ENCODE results near the genes MLEC, ANAPC5, MORN3 and RHOF.

GRCh38 chr12:120686115-120687049 lies 567 bp upstream of the MLEC start:
- RRBS, result 1% methylated on average over 30 of the region's 75 CpGs

DNA sequence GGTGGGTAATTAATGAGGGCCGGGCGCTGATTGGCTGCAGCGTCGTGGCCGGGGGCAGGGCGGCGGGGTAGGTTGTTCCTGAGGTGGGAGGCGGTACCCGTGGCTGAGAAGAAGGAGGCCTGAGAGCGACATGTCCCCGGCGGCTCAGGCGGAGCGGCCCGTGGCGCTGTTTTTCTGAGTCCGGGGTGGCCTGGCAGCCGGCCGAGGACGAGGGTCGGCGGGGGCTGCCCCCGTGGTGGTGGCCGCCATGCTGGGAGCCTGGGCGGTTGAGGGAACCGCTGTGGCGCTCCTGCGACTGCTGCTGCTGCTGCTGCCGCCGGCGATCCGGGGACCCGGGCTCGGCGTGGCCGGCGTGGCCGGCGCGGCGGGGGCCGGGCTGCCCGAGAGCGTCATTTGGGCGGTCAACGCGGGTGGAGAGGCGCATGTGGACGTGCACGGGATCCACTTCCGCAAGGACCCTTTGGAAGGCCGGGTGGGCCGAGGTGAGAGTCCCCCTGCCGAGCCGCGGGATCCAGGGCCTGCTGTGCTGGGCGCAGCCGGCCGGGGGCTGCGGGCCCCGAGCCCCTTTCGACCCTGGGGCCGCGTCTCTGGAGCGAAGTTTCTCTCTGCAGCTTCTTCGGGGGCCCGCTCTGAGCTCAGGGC lies at the start of gene MLEC:
MLEC (plus strand) TSS at position 100 of the 642 bp plus-strand sequence.
- RRBS, result 2% methylated on average over 29 of the region's 67 CpGs

DNA sequence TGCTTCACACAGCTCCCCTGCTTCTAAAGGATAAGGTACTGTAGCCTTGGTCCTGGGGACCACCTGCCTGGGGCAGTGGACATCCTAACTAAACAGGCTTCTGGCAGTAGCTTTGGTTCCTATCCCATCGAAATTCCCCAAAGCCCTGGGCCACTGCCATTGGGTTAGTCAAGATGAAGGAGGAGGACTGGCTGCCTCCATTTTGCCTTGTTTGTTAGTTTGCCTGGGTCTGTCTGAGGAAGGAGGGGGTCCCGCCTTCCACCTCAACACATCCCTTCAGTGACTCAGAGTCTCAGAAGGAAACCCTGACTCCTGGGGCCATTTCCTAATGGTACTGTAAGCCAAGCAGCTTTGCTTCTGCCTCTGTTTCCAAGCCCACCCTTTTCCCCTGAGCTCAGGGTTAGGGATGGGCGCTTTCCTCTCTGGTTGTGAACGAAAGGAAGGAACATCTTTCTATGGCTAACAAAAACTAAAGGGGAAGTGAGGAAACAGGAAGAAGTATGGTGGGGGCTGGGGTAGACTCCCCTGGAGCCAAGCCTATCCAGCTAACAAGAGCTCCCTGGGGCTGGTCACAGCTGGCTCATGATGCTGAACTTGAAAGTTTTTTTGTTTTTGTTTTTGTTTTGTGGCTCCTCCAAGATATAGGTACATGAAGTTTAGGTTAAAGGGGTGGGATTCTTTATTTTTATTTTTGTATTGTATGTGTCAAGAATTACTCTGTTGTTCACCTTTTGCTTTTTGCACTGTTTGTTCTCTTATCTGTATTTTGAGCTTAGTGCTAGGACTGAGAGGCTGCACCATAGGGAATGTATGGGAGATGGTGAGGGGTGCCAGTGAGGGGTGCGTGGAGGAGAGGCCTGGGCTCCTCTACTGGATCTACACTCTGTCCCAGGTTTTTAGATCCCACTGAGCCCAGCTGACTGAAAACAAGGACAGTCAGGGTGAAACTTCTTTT lies 11.5 kb upstream of the UNC119B start:
- RRBS, result no CpG with 5 or more reads among the region's 5 CpGs

DNA sequence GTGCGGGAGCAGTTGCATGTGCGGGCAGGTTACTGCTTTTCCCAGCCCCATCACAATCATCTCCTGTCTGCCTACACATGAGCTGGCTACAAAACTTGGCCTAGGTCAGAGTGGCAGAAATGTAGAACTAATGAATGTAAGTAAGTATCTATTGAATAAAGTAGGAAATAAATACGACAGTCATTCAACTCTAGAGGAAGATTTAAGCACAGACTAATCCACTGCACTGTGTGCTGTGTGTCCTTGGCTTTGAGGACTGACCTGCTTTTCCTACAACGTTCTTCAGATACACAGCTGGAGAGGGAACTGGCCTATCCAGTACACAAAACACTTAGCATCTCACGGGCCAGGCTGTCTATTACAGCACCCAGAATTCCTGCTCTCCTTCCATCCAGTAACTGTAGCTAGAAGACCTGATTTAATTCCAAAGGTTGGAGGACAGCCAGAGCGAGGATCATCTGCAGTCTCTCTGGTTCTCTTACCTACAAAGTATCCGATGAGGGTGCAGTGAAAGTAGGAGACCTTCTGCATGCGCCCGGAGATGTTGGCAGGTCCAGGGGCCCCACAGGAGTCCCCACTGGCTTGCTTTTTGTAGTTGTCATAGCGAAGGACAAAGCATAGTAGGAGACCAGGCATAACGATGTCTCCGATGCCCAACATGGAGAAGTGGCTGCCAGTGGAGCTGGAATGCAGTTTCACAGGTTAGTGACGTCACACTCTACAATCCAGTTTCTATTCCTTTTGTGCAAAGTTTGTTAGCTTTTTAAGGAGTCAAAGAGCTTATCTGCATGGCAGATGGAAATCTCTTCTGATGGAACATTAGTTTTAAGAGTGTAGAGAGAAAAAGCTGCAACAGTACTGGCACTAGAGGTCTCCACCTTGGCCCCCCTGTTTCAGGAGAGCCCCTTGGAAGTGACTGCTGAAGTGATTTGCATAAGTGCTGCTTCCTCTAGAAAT lies 41.6 kb downstream of the ACADS start:
- RRBS, result no CpG with 5 or more reads among the region's 13 CpGs

GRCh38 chr12:121218557-121219034 lies 8.7 kb downstream of the P2RX4 start:
- RRBS, result no CpG with 5 or more reads among the region's 11 CpGs

GRCh38 chr12:121351741-121352983 lies at the start of gene ANAPC5:
TSS of gene ANAPC5 (minus strand) at chr12:121352411.
- RRBS, result no CpG with 5 or more reads among the region's 65 CpGs

DNA sequence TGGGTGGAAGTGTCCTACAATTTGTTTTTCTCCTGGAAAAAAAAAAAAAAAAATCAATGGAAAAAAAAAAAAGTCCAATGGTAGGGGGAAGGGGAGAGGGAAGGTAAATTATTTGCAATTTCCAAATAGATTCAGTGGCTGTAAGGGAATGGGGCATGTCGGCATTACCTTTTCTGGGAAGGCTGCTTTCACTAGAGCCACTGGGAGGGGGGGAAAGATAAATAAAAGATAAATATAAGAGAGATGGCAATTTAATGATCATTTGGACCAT lies 64.1 kb downstream of the KDM2B start:
- RRBS, result no CpG with 5 or more reads among the region's 1 CpG

- RRBS, result 94% methylated on average over 4 of the region's 18 CpGs
Measured at GRCh38 chr12:121523603-121524058, 57.2 kb downstream of the KDM2B start.

- RRBS, result no CpG with 5 or more reads among the region's 5 CpGs
Measured at GRCh38 chr12:121601063-121601468, 20.2 kb upstream of the KDM2B start.

- RRBS, result no CpG with 5 or more reads among the region's 6 CpGs
Measured at GRCh38 chr12:121663752-121664296, 5.6 kb downstream of the MORN3 start.

DNA sequence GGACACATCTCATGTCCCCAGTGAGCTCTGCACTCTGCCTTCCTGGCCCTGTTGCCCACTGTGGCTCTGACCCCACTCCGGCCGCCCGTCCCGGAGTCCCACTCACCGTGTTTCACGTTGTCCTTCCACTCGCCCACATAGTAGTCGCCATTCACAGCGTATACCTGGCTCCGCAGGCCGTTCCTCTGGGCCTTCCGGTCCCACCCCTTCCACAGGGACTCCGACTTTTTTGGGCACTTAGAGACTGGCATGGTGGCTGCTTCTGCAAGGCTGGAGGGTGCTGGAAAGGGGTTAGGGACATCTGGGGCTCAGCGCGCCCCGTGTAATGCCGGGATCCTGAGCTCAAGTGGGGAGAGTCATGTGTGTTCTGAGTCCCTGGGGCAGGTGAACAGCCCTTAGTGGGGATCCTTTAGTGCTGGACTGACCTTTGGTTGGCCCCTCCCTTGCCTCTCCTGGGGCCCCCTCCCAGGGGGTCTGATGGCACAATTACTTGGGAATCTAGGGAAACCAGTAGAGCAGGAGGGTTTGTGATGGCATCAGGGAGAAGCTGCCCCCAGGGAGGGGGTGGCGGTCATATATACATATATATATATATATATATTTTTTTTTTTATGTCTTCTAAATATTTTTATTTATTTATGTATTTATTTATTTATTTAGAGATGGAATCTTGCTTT lies at the start of gene MORN3:
MORN3 (minus strand) TSS at position 422 of the 677 bp plus-strand sequence.
- RRBS, result 96% methylated on average over 6 of the region's 18 CpGs

- RRBS, result no CpG with 5 or more reads among the region's 10 CpGs
Measured at GRCh38 chr12:121754870-121755335, 38.6 kb downstream of the RHOF start.

DNA sequence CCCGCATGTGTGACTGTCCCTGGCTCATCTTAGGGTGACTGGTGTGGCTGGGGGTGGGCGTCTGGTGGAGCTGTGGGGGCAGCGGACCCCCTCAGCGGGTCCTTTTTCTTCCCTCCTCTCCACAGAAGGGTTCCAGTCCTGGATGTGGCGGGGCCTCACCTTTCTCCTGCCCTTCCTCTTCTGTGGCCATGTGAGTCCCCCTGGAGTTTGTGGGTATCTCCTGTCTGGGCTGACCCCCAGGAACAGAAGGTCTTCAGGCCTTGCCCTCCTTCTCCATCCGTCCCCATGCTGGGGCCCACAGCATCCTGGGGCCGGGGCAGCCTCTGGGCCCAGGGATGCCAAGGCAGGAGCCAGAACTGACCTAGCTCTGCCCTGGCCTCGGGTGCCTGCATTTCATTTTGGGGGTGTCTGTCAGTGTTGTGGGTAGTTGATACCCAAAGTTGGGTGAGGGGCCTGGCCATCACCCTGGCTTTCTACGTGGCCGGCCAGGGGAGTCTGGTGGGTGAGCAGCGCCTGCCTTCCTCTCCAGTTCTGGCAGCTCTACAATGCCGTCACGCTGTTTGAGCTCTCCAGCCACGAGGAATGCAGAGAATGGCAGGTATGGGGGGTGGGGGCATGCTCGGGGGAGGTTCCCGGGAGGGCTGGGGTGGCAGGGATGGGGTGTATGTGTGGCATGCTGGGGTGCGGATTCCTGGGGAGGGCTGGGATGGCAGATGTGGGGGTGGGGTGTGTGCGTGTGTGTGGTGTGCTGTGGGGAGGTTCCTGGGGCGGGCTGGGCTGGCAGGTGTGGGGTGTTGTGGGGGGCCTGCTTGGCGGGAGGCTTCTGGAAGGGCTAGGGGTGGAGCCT lies 18.7 kb downstream of the RHOF start:
- RRBS, result no CpG with 5 or more reads among the region's 20 CpGs

DNA sequence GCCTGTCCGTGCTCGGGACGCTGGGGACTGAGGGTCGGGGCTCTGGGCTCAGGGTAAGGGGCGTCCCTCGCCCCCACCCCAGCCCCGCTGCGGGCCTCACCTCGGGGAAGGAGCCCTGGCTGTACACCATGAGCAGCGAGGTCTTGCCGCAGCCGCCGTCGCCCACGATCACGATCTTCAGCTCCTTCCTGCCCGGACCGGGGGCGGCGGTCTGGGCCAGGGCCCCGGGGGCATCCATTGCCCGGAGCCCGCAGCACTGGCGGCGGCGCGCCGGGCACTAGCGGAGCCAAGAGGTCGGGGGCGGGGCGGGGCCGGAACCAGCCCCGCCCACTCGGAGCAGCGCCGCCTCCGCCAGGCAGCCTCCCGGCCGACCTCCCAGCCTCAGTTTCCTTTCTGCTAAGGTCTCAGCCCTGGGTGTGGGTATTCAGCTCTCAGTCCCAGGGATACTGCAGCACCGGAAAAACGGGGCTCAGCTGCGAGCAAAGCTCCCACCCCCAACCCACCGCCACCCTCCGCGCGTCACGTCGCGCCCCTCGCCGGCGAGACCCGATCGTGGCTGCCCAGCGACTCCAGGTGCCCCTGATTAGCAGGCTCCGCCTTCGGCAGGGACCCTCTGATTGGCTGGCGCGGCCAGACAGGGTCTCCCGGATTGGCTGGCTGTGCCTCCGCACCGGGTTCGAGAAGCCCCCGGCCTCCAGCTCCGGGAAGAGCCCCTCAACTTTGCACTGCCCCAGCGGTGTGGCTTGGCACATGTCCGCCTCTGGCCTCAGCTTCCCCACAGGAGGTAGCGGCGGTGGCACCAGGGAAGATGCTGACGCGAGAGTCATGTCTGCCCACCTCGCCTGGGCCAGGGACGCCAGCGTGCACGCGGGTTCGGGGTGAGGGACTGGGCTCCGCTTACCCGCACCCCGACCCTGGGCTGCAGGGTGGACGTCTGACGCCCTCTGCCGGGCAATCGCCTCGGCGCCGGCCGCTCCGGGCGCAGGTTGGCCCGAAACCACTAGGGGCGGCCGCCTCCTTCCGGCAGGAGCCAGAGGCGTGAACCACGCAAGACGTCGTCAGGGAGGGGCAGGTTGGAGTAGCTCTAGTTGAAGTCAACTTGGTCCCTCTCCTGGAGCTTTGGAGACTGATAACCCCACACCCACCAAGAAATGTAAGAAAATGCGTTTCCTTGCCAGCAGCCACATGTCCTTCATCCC lies at the start of gene RHOF:
RHOF (minus strand) TSS at position 293 of the 1,199 bp plus-strand sequence.
- RRBS, result 2% methylated on average over 37 of the region's 100 CpGs

DNA sequence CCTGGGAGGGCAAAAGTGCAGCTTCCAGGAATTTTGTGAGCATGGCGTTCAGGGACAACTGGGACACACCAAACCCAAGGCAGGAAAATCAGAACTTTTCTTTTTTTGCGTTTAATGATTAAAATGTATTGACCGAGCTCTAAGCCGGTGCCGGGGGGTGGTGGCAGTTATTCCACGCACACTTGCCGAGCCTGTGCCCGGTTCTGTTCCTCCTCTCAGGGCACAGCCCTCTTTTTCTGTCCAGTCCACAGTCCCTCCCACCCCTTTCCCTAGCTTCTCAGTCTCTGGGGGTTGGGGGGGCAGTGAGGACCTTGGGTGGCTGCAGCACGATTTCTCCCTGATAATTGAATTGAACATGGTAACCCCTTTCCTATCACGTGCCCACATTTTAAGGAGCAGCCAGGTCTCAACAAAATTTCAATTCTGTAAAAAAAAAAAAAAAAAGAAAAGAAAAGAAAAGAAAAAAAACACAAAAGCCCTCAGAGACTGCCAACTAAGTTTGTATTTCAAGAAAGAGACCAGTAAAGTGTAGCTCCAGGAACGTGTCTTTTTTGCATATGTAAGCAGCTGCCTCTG lies 3.3 kb downstream of the SETD1B start:
- RRBS, result 98% methylated on average over 4 of the region's 11 CpGs

DNA sequence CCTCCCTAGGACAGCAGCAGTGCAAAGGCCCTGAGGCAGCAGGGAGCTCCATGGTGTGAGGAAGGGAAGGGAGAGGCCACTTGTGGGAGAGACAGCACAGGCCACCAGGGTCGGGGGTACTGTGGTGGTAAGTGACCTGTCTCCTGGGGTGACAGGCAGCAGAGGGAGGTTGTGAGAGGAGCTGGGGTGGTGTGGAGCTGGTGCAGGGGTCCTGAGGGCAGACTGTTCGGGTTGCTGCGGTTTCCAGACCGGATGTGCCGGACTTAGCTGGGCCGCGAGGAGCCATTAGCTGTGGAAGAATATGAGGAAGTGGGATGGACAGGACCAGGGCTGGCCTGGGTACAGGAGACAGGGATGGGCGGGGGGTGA lies 22.6 kb downstream of the SETD1B start:
- RRBS, result no CpG with 5 or more reads among the region's 8 CpGs

GRCh38 chr12:122073910-122074687 lies 4.5 kb upstream of the MLXIP start:
- RRBS, result no CpG with 5 or more reads among the region's 5 CpGs

DNA sequence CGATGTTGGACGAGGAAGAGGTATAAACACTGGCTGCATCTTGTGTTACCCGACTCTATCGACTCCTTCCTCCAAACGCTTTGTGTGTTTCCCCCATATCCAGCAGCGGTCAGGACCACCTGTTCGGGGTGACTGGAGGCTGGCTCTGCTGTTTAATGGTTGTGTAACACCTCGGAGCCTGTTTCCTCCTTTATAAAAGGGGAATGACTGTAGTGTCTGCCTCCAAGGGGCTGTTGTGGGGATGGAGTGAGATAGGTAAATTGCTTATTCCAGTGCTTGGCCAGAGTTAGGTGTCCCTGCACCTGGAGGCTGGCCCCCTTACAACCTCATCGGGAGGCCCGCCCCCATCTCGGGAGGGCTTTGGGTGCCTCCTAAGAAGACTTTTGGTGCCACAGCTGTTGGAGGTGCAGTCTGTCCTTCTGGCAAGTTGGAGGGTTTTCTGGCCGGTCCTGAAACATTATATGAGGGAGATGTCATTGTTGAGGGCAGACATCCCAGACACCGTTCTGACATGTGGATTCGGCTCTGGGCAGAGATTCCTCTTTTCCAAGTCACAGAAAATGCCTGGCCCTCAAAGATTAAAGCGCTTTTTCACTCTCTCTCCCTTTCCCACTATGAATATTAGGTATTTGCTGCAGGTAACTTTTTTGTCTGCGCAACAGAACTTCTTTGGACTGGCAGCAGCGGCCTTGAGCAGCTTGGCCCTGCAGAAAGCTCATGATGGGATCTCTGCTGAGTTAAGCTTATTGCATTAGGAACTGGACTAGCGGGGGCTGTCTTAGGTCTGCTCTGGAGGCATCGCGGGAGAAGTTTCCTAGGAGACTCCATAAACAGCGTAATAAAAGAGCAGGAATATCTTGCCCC lies 1.2 kb downstream of the MLXIP start:
- RRBS, result no CpG with 5 or more reads among the region's 21 CpGs

- RRBS, result no CpG with 5 or more reads among the region's 6 CpGs
Measured at GRCh38 chr12:122108452-122109016, 30.0 kb downstream of the MLXIP start.

- RRBS, result no CpG with 5 or more reads among the region's 6 CpGs
Measured at GRCh38 chr12:122116012-122116434, 37.5 kb downstream of the MLXIP start.

Measured in HTR-8/SVneo (cell line).